ENCODE measurements around the genes CD163, AICDA and KLRG1.

DNA sequence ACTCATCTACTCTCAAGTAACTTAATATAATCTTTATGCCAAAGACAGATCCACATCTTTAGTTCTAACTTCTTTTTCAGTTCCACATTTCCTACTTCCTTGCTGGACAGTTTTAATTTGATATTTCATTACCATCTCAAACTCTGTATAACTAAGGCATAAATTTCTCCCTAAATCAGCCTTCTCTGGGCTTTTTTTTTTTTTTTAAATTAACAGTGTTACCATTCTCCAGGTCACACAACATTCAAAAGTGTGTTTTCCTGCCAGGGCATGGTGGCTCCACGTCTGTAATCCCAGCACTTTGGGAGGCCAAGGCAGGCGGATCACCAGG, 23.4 kb downstream of the LPCAT3 start:
- PRO-cap: no peak
- RAMPAGE, long total RNA: no peak

DNA sequence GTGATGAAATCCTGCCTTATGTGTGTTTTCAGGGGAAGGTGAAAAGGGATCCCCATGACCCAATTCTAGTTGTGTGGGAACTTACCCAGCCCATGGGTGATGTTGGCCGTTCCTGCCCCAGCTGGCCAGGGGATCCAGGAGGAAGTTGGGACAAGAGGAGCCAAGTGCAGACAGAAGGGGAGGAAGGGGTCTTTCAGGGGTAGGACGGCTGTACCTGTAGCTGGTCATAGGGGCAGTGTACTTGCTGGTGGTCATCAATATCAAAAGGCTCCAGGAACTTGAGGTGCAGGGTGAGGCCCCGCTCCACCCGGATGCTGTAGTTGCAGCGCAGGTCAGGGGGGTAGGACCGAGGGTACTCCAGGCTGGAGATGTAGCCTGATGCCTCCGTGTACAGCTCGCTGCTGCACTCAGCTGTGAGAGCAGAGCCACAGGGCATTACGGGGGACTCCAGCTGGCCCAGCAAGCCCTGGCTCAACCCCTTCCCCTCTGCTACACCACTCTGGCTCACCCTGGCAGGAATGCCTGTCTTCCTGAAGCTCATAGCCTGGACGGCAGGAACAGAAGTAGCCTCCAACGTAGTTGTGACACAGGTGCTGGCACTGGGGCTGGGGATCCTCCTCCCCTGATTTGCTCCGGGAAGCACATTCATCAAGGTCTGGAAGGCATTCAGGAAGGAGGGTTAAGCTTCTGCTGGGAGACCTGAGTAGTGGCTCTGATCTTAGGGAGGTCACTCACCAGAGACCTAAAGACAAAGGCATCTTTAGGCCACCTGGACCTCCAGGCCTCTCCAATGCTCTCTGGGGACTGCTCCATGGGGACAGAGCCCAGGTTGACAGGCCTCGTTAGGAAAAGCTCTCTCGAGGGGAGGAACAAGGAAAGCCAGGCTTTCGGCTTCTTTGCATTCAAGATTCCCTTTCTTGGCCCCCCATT, 2.9 kb downstream of the C1R start:
- PRO-cap: no peak
- RAMPAGE, long total RNA: no peak

DNA sequence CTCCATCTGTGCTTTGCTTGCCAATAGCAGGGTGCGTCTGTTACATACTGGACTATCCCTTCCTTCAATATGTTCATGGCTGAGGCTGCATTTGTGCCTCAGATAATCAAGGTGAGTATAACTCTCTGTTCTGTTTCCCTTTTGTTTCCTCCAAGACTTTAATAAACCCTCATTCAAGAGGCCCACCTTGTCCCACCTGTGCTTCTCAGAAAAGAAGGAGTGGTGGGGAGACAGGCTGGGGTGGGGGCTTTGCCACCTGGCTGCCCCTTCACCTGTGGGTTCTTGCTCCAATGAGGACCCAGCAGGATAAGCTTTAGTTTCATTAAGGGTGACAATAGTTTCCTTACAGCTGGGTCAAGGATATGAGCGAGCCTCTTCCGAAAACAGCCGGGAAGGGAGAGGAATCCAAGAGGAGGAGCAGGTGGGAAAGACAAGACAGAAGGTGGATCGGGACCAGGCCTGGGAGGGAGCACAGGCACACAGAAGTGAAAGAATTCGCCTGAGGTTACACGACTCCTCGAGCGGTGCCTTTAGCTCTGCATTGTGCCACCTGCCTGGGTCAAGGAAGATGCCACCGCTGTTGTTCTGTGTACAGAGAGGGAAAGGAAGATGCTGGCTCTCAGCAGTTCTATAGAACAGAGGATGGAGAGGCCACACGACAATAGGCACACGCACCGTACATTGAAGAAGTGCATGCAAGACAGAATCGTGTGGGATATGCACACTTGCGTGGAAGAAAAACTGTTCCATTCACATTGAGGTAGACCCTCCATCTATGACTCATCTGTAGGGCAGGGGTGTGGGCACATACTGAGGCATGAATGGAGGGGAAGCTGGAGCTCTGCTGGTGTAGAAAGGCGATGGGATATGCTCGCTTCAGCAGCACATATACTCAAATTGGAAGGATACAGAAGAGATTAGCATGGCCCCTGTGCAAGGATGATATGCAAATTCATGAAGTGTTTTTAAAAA, 9.2 kb upstream of the C1RL start:
- PRO-cap: no peak
- RAMPAGE, long total RNA: no peak

DNA sequence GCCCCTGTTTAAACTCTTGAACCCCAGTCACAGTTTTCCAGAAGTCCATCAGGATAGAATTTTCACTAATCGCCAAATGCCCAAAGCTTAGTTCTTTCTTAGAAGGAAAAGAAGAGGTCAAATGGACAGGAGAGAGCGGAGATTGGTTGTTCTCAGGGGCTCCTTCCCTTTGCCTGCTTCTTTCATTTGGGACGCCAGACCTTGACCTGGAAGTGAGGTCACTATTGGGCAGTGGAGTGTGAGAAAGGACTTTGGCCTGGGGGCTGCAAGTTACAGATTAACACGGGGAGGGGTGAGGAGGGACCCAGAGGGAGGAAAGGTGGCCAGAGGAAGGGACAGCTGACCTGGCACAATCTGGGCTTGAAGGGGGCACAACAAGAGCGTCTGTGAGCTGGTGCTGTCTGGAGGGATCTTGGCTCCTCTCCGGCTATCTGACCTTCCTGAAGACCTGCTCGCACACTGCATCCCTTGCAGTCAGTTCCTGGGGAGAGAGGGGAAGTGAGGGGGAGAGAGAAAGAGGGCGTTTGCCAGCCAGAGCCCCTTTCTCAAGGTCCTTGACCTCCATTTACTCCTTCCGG, 4.9 kb downstream of the RBP5 start:
- PRO-cap: no peak
- RAMPAGE, long total RNA: no peak

DNA sequence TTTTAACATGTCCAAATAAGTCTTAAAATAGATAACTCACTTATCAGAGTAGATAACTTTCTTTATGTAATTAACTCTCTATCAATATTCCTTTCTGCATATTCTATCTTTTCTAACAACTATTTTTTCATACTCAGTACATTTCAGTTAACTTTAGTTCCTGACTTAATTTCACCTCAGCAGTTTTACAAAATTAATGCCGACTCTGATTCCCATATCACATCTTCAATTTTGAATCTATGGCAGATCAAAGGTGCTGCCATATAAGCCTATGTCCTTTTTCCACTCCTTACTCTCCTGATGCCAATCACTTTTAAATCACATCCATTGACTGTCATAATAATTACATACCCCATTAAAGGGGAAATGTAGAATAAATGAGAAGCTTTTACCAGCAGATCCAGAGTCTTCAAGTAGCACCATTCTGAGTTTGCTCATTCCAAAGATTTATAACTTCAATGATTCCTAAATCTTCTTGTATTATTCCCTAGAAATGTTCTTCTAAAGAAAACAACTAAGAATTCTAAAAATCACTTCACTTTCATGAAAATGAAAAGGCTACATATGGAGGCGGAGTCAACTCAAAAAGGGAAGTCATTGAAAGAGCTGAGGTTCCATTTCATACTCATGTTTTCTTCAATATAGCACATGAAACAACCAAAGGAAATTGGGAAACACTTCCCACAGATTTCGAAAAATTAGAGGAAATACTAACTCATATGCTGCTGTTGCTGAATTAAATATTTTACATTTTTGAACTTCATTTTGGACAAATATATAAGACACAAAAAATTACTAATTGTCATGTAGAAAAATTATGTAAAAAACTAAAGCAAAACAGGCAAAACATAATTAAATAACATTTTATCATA, at the start of gene CD163:
TSS of gene CD163 (minus strand) at position 525 of the 872 bp plus-strand sequence.
- PRO-cap: no peak
- RAMPAGE, long total RNA: start-site peak on the minus strand centred at position 524 of the sequence, 94 bp wide, 267 and 166 reads in 2 replicates

- PRO-cap: no peak
- RAMPAGE, long total RNA: no peak
Observed at GRCh38 chr12:7637899-7638523, 27.7 kb downstream of the APOBEC1 start.

GRCh38 chr12:7832208-7832642, 40.5 kb downstream of the SLC2A14 start:
- PRO-cap: no peak
- RAMPAGE, long total RNA: no peak

GRCh38 chr12:7934144-7934415, 1.9 kb downstream of the SLC2A3 start:
- PRO-cap: no peak
- RAMPAGE, long total RNA: no peak

GRCh38 chr12:7994422-7995272, 37.9 kb upstream of the FOXJ2 start:
- PRO-cap: no peak
- RAMPAGE, long total RNA: no peak

DNA sequence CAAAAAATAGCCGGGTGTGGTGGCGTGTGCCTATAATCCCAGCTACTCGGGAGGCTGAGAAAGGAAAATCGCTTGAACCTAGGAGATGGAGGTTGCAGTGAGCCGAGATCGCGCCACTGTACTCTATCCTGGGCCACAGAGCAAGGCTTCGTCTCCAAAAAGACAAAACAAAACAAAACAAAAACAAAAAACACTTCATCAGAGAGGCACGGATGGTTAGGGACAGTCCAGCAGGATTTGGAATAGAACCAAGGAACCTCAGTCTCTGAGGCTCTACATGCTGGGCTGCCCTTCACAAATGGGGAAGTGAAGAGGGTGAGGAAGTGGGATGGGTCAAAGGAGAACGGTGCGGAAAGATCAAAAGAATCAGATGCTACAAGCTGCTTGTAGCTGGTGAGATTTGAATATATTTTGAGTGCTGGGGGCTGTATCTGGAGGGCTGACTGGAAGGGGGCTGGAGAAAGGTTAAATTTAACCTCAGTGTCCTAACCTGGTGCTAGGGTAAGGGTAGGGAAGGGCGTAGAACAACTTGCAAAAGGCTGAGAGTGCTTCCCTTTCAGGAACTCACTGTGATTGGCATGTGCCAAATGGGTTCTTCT, 4.5 kb downstream of the FOXJ2 start:
- PRO-cap: no peak
- RAMPAGE, long total RNA: no peak

DNA sequence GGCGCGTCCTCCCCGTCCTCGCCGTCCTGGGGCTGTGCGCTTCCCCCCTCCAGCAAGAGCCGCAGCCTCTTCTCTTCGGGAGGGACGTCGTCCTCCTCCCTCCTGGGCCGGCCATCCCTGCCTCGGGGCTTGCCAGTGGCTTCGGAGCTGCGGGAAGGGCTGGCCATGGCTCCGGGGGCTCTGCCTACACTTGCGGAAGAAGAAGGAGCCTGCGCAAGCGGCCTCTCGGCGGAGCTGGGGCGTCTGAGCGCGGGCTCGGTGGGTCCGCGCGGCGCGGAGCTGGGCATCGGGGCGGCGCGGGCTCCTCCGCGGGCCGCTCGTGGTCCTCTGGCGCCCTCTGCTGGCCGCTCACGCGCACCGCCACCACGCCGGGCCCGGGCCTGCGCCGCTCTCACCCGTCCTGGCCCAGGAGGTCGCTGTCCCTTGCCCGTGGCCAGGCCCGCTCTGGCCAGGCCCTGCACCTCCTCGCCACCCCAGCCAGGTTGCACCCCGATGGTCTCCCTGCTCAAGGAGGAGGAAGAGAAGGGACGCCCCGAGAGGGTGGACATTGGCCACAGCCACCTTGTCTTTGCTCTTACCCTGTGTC, 59.2 kb upstream of the CLEC6A start:
- PRO-cap: no peak
- RAMPAGE, long total RNA: no peak

- PRO-cap: no peak
- RAMPAGE, long total RNA: no peak
Observed at GRCh38 chr12:8612597-8613072, at the start of gene AICDA. TSS of gene AICDA (minus strand) at chr12:8612859.

- PRO-cap: no peak
- RAMPAGE, long total RNA: no peak
Observed at GRCh38 chr12:8664016-8665009, 1.7 kb upstream of the MFAP5 start.

GRCh38 chr12:8698447-8698937, 701 bp downstream of the RIMKLB start:
- PRO-cap: bidirectional peak, plus-strand start at chr12:8698730, minus-strand start at chr12:8698519
- RAMPAGE, long total RNA: no peak

- PRO-cap: no peak
- RAMPAGE, long total RNA: no peak
Observed at GRCh38 chr12:8774195-8774891, 48.1 kb upstream of the A2ML1 start.

DNA sequence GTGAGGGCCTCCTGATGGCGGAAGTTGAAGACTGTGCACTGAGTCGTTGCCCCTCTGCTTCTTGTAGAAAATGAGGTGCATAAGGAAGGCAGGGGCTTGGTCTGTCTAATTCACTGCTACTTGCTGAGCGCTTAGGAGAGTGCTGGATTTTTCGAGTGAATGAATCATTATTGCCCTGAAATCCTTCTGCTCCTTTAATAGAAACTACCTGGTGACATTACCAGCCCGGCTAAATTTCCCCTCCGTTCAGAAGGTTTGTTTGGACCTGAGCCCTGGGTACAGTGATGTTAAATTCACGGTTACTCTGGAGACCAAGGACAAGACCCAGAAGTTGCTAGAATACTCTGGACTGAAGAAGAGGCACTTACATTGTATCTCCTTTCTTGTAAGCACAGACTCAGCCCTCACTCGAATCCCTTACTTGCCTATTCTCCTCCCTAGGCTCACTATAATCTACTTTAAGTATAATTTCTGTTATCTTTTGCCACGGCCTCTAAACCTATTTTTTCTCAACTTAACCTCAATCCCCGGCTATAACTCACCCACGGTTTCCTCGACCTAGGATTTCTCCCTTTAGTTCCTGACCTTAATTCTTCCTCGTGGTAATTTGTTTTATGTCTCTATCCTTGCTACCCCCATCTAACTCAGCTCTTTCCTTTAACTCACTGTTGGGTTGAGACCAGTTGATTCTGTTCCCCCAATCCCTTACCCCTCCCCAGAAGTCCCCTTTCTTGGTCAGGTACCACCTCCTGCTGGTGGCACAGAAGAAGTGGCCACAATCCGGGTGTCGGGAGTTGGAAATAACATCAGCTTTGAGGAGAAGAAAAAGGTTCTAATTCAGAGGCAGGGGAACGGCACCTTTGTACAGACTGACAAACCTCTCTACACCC, 805 bp downstream of the A2ML1 start:
- PRO-cap: no peak
- RAMPAGE, long total RNA: no peak

DNA sequence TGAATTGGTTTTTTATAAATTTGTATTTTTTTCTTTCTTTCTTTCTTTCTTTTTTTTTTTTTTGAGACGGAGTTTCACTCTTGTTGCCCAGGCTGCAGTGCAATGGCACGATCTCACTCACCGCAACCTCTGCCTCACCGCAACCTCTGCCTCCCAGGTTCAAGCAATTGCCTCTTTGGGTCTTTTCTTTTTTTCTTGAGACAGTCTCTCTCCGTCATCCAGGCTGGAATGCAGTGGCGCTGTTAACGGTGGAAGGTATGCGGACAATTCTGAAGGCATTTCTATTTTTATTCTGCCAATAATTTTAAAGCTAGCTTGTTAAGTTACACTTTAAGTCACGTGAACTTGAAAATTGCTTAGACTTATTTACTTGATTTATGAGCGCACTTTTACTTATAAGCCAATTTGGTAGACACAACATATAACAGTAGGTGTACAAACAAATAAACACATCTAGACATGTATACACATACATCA, 8.7 kb upstream of the PHC1 start:
- PRO-cap: no peak
- RAMPAGE, long total RNA: no peak

GRCh38 chr12:8951756-8952222, 2.3 kb upstream of the M6PR start:
- PRO-cap: no peak
- RAMPAGE, long total RNA: no peak

- PRO-cap: no peak
- RAMPAGE, long total RNA: no peak
Observed at GRCh38 chr12:8989282-8989928, at the start of gene KLRG1. TSS of gene KLRG1 (plus strand) at chr12:8989546.

DNA sequence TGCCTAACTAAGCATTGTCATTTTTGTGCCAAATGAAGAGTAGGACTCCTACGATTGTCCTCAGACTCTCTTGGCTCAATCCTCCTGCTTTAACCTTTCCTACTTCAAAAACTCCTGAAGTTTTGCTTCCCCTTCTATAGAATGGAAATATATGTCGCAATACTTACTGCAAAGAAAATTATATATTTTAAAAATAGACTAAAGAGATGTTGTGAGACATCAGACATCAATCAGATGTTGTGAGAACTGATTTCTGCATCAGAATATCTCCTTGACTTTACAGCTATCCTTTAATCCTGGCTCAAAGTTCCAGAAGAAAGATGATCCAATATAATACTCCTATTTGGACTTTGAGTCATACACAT, 48.9 kb downstream of the A2M start:
- PRO-cap: no peak
- RAMPAGE, long total RNA: no peak